Left cardiac atrium (tissue), 1 donor: ENCODE results near the genes SLC7A1 and KATNAL1.

- PRO-cap = no peak
Measured at GRCh38 chr13:28659277-28659959, 488 bp downstream of the POMP start.

- PRO-cap = no peak
Measured at GRCh38 chr13:28741185-28741513, 22.4 kb upstream of the SLC46A3 start.

- PRO-cap = no peak
Measured at GRCh38 chr13:29435081-29435390, 160.5 kb downstream of the SLC7A1 start.

DNA sequence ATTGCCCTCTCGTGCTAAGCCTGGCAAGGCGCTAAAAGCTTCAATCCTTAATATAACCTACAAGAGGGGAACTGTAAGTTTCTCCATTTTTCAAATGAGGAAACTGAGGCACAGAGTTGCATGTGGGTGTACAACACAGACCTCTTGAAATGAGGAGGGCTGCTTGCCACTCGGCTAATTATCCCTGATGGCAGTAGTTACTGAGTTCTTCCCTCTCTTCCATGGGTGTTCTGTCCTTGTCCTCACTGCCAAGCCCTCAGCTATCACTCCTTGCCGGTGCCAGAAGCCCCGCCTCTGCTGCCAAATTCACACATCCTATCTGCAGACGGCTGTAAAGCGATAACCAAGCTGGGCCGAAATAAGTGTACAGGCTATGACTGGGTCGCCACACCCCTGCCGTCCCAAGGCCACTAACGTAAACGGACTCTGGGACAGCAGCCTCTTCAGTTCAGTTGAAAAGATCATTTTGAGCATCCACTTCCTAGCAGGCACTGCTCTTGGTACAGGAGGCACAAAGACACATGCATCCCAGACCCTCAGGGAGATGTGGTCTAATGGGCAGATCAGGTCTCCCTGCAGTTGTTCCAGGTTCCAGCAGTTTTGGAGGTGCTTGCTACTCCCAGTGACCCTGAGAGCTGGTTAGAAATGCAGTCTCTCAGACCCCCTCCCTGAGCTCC is 13.3 kb downstream of the SLC7A1 start:
- PRO-cap = no peak

DNA sequence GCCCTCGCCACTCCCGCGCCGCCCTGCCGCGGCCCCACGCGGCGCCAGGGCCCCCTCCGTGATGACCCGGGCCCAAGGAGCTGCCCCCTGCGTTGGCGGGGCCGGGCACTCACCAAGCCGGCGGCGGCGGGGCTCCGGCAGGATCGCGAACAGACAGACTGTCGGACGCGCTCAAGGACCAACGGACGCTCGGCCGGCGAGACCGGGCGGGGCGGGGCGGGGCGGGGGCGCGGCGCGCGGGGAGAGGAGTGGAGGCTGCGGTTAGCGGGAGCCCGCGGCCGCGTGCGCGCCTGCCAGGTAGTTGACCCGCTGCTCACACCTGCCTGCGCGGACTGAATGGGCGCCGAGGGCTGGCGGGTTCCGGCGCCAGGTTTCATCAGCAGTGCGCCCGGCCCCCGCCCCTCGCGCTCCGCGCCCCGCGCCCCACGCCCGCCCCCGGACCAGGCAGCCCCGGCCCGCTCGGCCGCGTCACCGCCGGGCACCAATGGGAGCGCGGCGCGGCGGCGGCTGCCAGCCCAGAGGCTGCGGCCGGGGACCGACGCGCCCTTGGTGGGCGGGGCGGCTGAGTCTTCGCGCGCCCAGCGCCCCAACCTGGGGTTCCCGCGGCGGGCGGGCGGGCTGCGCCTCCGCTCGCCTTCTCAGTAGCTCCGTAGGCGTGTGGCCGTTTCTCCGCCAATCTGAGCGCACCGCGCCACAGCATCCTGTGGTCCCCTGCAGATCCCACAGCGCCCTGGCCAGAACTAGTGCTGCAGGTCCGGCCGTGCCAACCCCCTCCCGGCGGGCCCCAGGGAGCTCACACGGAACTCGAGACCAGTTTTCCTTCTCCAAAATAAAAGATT is at the start of gene SLC7A1:
SLC7A1 (minus strand) TSS at position 386 of the 839 bp plus-strand sequence.
- PRO-cap = unidirectional peak, minus-strand start at position 151 of the sequence; bidirectional peak, plus-strand start at position 597 of the sequence, minus-strand start at position 334 of the sequence

DNA sequence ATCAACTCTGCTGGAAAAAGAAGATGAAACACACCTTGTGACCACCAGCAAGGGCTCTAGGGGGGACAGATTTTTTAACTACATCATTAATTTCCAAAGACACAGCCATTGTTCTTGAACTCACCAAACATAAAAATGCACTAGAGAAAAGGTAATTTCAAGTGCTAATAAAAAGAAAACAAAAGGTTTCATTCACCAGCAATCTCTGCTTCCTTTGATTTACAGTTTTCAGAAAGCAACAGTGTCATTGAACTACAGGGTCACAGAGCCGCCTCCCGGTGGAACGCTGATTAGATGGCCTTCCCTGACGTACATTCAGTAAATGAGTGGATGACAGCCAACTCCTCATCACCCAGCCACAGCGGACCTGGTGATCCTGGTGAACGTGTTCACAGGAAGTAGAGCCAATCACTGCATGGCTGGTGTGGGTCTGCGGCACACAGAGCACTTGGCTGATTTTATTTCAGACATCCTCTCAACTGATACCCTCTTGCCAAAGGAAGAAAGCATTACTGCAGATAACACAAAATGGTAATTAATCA is 83.8 kb upstream of the SLC7A1 start:
- PRO-cap = no peak

GRCh38 chr13:29846744-29847214 is 3.6 kb downstream of the UBL3 start:
- PRO-cap = no peak

DNA sequence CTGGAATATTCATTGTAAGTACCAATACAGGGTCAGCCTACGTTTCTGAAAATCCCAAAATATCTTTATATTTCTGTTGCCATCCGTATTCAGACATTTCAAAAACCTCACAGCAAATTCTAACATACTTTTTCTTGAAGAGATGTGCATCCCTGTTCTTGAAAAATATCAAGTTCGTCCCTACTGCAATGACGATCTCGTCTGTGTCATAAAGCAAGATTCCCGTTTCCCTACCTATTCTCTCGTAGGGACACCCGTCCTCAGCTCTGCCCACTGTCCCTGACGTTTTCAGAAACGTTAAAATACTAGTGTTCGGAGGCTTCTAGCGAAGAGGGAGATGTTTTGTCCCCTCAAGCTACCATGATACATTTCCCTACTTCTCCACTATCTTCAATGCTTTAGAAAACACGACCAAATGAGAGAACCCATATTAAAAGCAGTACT is 1.5 kb downstream of the UBL3 start:
- PRO-cap = no peak

- PRO-cap = no peak
Measured at GRCh38 chr13:29884466-29885151, 34.2 kb upstream of the UBL3 start.

DNA sequence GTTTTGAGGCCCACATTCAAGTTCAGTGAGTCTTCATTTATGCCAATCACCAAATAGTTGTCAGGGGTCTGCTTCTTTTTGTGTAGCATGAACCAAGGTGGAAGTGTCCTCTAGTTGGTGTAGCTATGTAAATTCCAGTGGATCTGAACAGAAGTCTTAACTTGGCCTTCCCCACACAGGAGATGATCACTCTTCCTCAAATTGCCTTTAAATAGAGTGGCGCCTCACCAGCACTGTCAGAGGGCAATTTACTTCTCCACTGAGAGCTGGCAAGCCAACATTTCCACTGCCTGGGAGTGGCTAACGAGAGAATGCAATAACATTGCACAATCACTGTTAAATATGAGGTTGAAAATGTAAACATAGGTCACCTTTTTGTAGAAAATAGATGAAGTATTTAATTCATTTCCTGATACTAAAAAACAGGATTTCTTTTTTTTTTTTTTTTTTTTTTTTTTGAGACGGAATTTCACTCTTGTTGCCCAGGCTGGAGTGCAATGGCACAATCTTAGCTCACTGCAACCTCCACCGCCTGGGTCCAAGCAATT is 55.4 kb upstream of the UBL3 start:
- PRO-cap = no peak

- PRO-cap = no peak
Measured at GRCh38 chr13:29924478-29925175, 74.2 kb upstream of the UBL3 start.

DNA sequence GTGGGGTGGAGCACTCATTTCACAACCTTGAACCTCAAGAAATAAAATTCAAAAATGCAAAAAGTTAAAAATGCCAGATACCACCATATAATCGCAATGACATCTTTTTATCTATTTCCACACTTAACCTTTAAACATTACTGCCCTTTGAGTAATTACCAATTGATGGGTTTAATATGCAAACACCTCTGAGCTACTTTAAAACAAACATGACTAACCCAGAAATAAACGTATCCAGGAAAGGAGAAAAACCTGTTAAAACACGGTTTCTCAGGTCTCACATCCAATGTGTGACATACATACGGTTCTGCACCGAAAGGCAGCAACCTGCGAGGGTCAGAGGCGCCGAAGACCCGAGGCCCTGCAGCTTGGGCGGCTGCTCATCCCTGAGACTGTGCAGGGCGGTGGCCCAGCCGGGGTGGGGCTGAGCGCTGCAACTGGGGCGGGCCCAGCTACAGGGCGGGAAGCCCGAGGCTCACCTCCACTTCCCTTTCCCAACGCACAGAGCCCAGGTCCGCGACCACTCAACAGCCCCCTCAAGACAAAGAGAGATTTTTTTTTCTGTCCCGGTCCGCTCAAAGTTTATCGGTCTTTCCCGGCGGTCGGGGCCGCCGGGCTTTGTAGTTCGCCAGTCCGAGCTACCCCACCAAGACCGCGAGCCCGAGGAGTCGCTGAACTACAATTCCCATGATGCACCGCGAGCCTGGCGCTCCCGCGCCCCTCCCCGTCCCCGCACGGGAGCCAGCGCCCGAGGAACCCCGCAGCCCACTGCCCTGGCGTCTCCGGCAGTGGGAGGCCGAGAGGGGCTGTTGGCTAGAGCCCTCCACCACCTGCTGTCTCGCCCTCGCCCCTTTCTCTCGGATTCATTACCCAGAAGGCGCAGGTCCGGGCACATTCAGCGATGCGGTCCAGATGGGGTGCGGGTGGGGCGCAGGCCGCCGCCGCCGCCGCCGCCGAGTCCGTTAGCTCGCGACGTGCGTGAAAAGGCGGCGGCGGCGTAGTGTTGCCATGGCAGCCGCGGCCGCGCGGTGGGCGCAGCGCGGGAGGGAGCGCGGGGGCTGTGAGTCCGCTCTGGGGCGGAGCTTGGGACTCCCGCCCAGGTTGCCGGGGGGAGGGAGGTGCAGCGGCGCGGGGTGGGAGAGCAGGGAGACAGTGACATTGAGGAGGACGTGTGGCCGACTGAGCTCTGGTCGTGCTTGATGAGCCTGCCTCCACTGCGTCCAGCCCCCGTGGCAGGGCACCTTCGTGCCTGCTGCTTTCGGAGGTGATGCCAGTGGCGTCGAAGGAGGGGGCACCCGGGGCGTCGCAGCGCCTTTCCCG is at the start of gene KATNAL1:
KATNAL1 (minus strand) TSS at position 1,091 of the 1,320 bp plus-strand sequence.
- PRO-cap = bidirectional peak, plus-strand start at position 727 of the sequence, minus-strand start at position 396 of the sequence; bidirectional peak, plus-strand start at position 1,139 of the sequence, minus-strand start at position 964 of the sequence

GRCh38 chr13:30313238-30313688 is 5.9 kb upstream of the KATNAL1 start:
- PRO-cap = no peak

- PRO-cap = no peak
Measured at GRCh38 chr13:30317862-30318712, 10.7 kb upstream of the KATNAL1 start.

DNA sequence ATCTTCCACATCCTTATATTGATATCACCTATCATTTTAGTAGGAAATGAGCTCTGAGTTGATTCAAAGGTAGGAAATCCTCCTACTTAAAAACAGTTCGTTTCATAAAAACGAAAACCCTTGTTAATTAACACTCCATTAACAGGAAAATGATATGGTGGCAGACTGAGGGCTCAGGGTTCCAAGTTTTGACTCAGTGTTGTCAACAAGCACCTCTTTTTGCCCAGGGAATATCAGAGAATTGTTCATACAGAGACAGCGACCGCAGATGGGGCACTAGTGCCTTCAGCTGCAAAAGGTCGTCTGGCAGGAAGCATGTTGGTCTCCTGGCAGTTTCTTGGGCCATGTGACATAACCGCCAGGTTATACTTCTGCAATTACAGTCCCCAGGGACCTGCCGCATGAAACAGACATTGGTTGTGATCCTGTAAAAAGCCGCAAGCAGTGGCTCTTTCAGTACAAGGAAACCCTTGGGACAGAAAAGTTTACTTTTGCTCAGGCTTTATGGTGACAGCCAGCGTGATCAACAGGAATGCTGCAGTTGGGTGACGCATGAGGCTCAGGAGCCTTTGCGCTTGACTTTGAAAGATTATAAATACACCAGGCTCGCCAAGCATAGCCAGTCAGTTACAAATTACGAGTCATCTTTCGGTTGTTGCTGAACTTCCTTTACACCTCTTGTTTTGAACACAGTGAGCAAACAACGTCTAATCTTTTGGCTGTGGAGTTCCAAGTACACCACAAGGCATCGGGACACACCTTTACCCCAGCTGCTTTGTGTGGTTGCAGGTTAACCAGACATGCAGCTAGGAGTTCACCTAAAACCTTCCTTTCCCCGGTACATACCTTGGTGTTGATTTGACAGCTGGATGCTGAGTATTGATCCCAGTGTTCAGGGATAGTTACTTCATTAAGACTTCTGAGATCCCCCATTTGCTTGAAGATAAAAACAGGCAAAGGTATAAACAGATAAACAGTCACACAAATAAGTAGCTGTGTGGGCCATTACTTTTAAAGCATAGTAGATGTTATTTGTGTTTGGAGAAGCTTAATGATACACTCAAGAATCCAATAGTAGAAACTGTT is 50.5 kb upstream of the UBE2L5 start:
- PRO-cap = no peak

DNA sequence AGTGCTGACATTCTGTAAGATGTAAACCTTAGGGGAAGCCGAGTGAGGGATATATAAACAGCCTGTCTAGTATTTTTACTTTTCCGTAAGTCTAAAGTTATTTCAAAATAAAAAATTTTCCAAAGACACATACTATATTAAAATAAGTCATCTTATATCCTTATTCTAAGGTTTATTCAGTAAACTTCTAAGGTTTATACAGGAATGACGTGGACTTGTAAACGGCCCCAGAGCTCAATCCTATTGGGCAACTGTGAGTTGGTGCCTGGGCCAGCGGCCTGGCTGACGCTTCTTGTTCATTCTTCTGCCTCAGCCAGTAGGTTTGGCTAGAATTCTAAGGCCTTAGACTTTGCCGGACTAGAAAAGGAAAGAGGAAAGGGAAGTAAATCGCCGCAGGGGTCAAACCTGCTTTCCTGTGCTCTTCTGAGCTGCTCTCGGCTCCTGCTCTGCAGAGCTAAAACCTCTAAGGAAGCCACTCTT is 33.6 kb upstream of the UBE2L5 start:
- PRO-cap = no peak

DNA sequence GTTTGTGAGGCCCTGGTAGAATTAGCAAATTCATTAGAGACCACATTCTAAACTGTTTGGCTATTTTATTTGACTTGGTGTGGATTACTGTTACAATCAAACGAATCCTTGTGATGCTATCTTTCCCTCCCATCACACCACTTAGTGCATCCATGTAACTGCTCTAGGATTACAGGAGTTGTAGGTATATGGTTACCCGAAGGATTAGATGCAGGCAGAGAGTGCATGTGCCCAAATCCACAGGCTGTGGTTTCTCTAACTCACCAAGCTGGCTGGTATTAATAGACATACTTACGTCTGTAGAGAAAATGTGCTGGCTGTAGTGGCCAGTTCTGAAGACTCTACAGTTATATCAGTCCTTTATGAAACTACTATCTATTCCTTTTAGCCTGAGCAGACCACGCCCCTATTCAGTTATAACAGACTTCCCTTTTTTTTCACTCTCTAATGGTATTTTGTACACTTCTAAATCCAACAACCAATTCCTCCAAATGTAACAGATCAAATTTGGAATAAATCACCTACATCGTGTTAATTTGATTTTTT is 1.1 kb upstream of the HMGB1 start:
- PRO-cap = no peak

GRCh38 chr13:30608382-30608904 is 9.3 kb upstream of the USPL1 start:
- PRO-cap = no peak

DNA sequence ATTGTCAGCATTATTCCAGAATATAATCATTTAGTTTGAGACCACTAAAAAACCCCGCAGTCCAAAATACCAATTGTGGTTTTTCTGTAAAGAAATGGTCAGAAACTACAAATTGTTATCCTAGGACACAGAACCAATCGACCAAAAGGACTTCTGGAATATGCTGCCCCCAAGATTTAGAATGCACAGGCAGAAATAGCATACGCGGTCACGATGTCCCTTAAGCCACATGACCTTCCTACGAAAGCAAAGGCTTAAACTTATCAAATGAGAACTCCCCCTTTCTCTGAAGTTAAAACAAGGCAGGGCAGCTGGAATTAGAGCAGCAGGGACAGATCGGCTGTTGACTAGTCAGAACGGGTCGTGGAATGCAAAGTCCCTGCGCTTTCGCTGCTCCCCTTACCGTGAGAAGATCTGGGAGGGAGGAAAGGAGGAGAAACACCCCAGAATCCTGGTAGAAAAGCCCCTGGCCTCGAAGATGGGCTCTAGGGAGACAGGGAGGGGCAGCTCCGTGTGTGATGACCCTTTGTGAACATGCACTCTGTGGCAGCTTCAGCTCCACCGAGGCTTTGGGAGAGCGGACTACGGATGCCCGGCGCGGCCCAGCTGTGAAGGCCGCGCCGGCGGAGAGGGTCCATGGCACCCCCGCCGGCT is 780 bp upstream of the USPL1 start:
- PRO-cap = bidirectional peak, plus-strand start at position 295 of the sequence, minus-strand start at position 183 of the sequence; bidirectional peak, plus-strand start at position 561 of the sequence, minus-strand start at position 543 of the sequence

GRCh38 chr13:30623395-30624093 is 5.8 kb downstream of the USPL1 start:
- PRO-cap = no peak